Penis (tissue), 1 donor: ENCODE results near the gene SHISAL2A.

GRCh38 chr1:52632530-52633697 is at the start of gene SHISAL2A:
Gene SHISAL2A (plus strand): TSS chr1:52633168.
- PRO-cap: bidirectional peak, plus-strand start at chr1:52633155, minus-strand start at chr1:52633121

DNA sequence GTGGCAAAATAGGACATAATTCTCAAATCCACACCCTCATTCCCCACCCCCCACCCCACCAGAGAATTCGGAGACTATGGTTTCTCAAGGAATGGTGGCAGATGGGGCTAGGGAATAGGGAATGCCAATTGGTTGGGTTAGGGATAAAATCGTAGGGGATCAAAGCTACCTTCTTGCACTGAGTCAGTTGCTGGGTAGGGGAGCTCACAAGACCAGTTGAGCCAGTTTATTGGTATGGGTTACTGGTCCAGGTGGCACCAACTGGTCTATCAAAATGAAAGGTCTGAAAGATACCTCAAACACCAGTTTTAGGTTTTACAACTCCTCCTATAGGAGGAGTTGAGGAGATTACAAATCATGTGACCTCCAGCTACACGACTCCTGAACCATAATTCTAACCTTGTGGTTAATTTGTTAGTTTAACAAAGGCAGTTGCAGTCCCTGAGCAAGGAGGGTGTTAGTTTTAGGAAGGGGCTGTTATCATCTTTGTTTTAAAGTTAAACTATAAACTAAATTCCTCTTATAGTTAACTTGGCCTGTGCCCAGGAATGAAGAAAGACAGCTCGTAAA is 2.4 kb downstream of the SHISAL2A start:
- PRO-cap: no peak

GRCh38 chr1:52920570-52921312 is 799 bp downstream of the ECHDC2 start:
- PRO-cap: unidirectional peak, plus-strand start at chr1:52921104; bidirectional peak, plus-strand start at chr1:52921150, minus-strand start at chr1:52921142

DNA sequence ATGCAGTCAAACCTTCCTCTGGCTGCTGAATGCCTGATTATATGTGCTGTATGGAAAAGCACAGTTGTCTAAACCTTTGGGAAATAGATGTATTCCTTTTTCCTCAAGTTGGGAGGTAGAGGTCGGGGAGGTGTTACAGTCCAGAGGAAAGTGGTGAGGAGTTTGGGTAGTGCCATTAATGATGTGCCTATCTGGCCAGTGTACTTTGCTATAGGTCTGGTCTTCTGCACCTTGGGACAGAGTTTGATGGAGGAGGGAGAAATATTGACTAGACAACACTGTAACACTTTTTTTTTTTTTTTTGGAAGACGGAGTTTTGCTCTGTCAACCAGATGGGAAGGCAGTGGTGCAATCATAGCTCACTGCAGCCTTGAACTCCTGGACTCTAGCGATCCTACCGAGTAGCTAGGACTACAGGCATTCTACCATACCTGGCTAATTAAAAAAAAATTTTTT is 1.9 kb downstream of the SCP2 start:
- PRO-cap: no peak

- PRO-cap: unidirectional peak, plus-strand start at chr1:53014943
Measured at GRCh38 chr1:53014677-53015289, 47.2 kb upstream of the PODN start.

GRCh38 chr1:53060435-53061150 is 1.4 kb upstream of the PODN start:
- PRO-cap: no peak

GRCh38 chr1:53089418-53090130 is 27.6 kb downstream of the PODN start:
- PRO-cap: no peak

DNA sequence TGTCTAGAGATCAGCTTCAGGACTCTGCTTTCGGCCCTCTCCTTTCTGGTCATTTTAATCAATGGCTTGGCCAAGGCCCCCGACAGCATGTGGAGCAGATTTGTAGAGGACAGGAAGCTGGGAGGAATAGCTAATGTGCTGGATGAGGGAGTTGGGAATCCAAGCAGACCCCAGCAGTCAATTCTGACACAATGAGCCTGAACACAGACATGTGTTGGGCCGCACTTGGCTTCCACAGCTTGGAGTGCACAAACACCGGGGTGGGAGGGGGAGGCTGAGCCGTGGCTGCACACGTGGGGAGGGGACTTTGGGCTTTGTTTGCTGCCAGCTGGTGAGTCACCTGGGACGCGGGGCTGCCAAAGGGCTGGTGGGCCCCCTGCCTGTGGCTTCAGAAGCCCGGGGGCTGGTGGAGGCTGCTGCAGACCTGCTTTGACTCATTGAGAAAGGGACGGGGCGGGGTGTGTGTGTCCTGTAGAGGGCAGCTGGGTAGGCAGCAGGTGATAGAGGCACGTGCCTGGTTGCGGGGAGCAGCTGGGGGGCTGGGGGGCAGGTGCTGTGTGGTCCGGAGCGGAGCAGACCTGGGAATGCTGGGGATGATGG is 20.9 kb downstream of the SLC1A7 start:
- PRO-cap: no peak

DNA sequence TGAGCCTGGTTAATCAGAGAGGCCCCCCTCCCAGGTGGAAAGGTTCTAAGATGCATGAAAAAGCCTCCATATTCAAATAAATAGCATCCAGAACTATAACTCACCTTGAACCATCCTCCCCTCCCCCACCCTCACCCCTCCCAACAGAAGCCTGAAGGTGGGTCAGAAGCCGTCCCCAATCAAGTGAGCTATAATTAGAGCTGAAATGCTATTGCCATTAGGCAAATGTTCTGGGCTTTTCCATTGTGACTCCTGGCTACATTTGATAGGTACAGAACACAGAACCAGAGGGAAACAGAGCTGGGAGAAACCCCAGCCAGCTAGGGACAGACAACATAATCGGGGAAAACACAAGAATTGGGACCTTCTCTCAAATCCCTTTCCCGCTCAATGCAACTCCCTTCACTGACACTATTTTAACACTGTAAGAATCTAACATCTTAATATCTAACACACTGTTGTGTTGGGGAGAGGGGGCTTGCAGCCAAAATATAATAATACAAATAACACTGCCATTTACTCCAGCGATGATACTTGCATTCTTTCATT is 41.4 kb downstream of the LRP8 start:
- PRO-cap: no peak

- PRO-cap: no peak
Measured at GRCh38 chr1:53606653-53606910, 132.4 kb downstream of the GLIS1 start.

- PRO-cap: no peak
Measured at GRCh38 chr1:54054282-54054836, 951 bp downstream of the TCEANC2 start.

- PRO-cap: no peak
Measured at GRCh38 chr1:54237616-54238165, 37.7 kb downstream of the MRPL37 start.

- PRO-cap: no peak
Measured at GRCh38 chr1:54296196-54296819, 96.3 kb downstream of the MRPL37 start.

DNA sequence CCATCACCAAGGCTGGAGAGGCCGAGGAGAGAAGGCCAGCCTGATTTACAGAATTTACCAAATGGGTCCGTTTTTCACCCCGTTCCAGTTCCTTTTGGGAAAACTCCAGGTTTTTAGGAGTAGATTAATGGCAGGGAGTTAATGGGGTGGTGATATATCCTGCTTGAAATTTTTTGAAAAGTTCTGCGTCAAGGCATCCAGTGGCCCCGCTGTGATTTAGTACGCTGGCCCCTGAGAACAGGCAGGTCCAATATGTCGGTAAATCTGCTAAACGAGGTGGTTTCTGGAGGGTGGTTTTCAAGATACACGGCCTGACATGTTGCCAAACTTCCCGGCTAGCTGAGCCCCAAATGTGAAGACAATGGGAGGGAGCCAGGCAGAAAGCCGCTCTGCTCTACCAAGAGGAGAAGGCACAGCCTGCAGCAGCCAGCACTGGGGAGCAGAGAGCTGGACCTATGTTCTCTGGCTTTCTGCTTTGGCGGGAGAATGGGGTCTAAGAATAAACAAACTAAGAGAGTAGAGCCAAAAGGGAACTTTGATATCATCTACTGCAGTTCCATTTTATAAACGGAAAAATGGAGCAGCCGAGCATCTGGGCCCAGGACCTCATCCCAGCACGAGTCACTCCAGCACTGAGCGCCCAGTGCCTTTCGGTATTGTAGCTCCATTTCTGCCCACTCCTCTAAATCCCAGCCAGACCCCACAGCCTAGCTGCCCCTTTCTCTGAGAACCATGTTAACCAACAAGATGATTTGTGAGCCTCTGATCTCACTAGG is 124.8 kb downstream of the MRPL37 start:
- PRO-cap: no peak

DNA sequence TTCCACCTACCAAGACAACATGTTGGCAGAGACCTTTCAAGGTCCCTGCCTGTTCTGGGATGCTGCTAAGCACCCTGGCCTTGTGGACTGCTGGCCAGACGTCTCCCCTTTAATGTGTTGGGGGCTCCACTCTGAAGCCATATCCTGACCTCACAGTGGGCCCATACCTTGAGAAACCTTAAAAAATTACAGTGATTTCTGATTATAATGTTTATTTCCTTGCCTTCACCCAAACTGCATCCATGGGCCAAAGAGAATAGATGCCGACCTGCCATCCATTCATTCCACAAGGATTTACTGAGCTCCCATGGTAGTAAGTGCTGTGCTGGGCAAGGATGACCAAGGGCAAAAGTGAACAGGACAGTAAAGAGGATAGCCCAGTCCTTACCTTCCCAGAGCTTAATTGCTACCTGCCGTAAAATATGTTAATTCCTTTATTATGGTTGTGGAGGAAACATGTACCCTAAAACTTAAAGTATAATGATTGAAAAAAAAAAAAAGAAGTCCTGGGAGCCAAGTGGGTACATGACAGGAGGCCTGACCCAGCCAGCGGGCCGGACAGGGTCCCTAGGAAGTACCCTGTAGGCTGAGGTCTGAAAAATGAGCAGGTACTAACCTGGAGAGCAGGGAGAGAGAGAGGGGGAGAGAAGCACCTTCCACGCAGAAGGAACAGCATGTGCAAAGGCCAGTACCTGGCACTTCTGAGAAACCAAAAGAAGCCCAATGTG is 141.4 kb downstream of the MRPL37 start:
- PRO-cap: no peak

- PRO-cap: no peak
Measured at GRCh38 chr1:54372955-54373651, 173.1 kb downstream of the MRPL37 start.

DNA sequence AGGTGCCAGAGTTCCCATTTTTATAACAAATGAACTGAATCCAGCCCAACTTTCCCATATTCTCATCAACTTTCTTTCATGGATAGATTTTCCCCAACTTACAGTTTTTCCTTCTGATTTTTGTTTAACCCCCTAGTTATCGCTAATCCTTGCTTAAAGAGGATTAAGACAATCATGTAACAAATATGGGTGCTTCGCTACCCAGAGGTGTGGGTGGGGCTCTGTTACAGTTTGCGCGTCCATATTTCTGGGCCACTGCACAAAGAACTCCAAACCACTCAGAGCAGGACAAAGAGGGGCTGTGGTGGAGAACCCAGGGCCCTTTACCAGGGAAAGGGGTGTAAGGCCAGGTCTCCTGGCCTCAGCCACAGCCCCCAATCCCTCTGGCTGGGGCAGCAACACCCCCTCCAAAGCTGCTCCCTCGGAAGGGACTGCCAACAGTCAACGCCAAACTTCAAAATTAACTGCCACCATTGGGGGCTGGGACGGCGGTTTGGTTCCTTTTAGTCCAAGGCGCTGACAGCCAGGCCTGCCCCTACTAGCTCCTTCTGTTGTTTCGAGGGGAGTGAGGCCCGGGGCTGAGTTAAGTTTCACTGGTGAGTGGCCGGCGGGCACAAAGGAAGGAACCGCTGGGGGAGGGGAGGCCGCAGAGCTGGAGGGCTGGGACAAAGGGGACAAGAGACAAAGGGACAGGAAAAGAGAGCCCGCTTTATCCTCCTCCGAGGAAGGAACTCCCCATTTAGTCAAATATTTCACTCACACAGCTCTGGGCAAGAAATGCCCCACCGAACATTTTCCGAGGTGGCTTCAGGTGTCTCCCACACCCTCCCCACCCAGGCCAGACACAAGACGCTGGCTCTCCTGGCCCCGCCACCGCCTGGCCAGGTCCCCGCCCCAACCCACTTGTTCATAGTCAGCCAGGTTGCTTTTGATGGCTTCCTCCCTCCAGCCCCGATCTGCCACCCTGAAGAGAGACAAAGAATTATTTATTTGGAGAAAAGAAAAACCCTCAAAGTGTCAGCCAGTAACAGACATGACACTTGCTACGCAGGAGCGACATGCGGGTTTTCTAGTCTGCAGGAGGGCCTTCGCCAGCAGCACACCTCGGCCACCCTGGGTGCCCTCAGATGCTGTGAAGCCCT is 169.5 kb upstream of the ACOT11 start:
- PRO-cap: no peak

GRCh38 chr1:54490267-54490805 is 57.7 kb upstream of the ACOT11 start:
- PRO-cap: no peak

GRCh38 chr1:54581538-54582146 is 33.6 kb downstream of the ACOT11 start:
- PRO-cap: unidirectional peak, minus-strand start at chr1:54581750

GRCh38 chr1:54668687-54668944 is 27.0 kb downstream of the MROH7 start:
- PRO-cap: no peak